MCF 10A (cell line): Measurements from ENCODE around the gene TEX30.

- PRO-cap = no peak
- RRBS = no CpG with 5 or more reads among the region's 18 CpGs
These were observed 43.7 kb downstream of the GGACT start for GRCh38 chr13:100544757-100545368.

- PRO-cap = no peak
- RRBS = no CpG with 5 or more reads among the region's 12 CpGs
These were observed 40.8 kb downstream of the GGACT start for GRCh38 chr13:100547732-100548210.

DNA sequence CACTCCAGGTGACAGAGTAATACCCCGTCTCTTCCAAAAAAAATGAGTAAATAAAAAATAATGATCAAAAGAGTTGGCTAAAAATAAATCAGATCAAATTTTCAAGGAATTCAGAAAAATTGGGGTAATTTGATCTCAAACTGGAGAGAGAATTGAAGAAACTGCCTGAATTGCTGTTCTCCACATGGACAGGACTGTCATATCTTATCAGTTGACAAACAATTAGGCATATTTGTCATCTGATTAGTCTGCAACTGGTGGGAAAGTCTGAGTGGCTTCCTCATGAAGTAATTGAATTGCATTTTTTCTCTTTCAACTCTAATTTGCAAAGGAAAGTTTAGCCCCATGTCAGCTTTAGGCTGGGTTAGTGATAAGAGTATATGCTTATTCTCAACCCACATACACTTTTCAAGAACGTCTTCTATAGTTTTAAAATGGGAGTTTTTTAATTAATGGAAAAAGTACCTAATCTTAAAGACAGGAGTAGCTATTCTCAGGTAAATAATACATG lies 161.2 kb downstream of the FGF14 start:
- PRO-cap = no peak
- RRBS = no CpG with 5 or more reads among the region's 2 CpGs

DNA sequence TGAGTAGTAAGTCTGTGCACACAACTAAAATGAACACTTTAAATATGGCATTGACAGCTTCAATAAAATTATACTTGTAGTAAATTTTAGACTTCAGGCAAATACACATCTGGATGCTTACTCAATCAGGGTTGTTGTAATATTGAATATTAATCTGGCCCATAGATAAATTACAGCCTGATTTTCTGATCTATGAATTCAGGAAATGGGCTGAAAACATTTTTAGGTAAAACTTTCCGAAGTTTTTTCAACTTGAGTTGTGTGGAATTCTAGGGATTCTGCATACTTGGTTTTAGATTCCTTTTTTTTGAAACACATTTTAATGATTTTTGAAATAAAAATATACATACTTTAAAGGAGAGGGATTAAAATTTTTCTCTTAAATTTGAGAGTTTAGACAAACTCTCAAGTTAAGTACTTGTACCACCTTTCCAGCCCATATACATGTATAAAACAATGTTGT lies 145.2 kb downstream of the FGF14 start:
- PRO-cap = no peak
- RRBS = no CpG with 5 or more reads among the region's 1 CpG

DNA sequence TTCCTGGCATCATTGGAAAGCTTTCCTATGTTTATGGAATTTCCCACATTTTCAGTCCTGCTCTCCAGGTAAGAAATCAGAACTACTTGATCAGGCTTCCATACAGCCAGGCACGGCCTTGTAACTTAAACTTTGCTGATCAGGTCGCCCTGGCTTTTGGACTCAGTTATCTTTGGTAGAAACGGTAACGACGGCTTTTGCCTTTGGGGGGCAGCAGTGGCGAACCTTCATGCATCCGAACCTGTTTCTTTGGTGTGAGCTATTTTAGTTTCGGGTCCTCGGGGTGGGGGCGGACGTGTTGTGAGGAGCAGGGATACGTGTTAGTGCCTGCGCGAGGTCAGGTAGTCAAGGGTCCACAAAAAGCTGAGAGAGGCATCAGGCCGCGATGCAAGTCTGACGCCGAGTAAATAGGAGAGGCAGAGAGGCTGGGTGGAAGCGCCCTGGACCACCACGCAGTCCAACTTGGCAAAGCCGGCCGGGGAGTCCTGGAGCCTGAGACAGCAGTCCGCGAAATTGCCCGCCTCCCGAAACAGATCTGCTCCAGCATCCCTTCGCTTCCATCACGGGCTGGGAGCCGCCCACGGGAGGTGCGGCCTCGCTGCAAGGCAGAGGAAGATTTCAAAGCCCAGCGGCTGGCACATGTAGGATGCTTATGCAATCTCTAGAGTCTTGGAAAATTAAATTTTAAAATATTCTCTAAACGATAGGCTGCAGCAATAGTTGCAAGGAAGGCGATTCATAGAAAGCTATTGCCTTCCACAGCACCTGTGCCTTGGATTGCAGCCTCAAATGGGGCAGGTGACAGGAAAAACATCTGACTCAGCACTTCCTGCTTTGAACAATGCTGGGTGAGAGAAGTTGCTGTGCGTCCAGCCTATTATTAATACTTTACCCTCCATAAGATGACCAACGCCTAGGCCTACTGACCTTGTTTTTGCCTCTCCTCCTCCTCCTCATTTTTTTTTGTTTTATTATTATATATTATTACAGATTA lies 4.6 kb upstream of the TPP2 start:
- PRO-cap = bidirectional peak, plus-strand start at position 267 of the sequence, minus-strand start at position 158 of the sequence
- RRBS = no CpG with 5 or more reads among the region's 37 CpGs

DNA sequence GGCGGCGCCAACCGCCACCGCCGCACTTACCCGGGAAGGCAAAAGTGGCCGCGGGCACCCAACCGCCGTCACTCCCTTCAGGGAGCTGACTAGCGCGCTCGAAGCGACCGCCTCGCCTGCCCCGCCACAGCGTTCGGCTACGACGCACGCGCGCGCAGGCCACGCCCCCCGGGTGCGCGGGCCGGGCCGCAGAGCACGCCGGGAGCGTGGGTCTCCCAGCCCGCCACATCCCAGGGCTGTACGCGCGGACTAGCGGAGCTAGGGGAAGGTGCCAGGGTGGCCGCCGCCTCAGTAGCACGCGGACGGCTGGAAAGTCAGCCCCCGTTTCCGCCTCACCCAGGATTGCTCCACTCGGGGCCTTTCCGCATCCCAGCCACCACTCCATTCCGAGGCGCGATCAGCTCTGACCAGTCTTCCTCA lies at the start of gene TEX30:
Gene TEX30 (minus strand): TSS at position 135 of the 420 bp plus-strand sequence.
- PRO-cap = bidirectional peak, plus-strand start at position 191 of the sequence, minus-strand start at position 91 of the sequence
- RRBS = no CpG with 5 or more reads among the region's 51 CpGs

DNA sequence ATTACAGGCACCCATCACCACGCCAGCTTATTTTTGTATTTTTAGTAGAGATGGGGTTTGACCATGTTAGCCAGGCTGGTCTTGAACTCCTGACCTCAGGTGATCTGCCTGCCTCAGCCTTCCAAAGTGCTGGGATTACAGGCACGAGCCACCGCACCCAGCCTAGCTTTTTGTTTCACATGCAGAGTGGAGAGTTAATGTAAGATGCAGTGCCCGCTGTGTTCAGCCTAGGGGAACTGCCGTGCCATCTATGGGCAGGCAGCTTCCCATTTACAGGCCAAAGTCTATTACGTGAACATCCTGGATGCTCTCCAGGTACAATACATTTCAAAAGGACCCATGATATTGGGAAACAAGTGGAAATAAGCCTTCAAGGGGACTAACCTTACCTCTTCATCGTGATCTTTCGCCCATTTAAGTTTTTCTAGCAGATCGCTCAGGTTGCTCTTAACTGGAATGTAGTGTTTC lies 10.1 kb downstream of the POGLUT2 start:
- PRO-cap = no peak
- RRBS = no CpG with 5 or more reads among the region's 9 CpGs

DNA sequence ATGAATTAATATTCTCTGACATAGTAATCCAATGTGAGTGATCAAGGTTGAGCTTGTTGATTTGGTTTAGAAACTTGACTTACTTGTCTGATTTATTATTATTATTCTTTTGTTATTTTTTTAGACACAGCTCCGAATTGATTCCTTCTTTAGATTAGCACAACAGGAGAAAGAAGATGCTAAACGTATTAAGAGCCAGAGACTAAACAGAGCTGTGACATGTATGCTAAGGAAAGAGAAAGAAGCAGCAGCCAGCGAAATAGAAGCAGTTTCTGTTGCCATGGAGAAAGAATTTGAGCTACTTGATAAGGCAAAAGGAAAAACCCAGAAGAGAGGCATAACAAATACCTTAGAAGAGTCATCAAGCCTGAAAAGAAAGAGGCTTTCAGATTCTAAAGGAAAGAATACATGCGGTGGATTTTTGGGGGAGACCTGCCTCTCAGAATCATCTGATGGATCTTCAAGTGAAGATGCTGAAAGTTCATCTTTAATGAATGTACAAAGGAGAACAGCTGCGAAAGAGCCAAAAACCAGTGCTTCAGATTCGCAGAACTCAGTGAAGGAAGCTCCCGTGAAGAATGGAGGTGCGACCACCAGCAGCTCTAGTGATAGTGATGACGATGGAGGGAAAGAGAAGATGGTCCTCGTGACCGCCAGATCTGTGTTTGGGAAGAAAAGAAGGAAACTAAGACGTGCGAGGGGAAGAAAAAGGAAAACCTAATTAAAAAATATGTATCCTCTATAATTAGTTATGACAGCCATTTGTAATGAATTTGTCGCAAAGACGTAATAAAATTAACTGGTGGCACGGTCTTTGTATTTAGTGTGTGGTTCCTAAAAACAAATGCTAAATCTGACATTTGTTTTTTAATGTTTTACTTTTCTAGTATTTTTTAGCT lies 29.6 kb downstream of the ERCC5 start:
- PRO-cap = no peak
- RRBS = no CpG with 5 or more reads among the region's 16 CpGs

DNA sequence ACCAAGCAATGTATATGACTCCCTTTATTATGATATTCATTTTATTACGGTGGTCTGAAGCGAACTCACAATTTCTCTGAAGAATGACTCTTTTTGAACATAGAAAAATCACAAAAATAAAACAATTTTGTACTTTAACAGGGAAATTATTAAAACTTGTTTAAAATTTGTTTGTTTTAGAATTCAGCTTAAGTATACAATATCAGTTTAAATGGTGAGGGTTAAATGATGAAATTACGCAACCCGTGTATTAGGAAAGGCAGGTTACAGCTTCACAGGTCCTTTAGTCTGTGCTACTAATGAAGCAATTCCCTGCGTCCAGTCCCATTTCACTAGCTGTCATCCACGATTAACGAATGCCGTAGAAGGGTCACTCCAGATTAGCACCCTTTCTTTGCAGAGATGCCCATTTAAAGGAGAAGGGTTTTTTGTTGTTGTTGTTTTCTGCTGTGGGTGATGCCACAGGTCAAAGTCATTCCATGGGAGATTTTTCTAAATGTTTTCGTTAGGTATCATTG lies 457.6 kb upstream of the SLC10A2 start:
- PRO-cap = no peak
- RRBS = no CpG with 5 or more reads among the region's 9 CpGs

DNA sequence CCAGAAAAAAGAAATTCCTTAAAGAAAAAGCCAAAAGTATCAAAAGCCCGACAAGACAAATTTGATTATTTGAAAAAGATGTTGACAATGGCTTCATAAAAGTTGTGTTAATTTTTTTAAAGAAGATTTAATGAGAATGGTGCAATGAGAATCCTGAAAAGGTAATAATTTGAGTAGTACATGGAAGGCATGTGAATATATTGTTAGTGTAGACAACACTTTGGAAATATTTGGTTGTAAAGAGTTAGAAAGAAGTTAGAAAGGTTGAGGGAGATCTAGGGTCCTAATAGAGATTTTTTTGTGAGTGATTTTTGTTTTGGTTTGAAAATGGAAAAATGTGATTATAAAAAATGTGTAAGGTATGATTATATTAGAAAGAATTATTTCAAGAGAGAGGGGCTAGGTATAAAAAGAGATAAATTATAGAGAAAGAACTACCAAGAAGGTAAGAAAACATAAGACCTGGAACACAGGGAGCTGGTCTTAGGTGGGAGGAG lies 643.3 kb upstream of the DAOA start:
- PRO-cap = no peak
- RRBS = no CpG with 5 or more reads among the region's 1 CpG

DNA sequence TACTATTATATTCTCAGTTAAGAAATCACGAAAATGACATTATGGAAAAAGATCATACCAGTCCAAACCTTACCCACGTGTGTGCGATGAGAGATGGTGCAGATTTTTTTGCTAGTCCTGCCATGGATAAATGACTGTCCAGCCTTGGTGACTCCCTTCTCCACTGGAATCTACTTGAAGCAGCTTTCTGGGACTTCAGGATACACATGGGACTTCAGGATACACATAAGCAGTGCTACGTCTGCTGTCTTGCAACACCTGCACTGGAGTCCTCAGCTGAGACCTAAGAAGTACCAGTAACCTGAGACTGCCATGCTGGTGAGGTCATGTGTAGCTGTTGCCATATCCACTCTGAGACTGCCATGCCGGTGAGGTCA lies 131.6 kb downstream of the DAOA start:
- PRO-cap = no peak
- RRBS = no CpG with 5 or more reads among the region's 5 CpGs

GRCh38 chr13:106213026-106213296 lies 322.5 kb downstream of the EFNB2 start:
- PRO-cap = no peak
- RRBS = no CpG with 5 or more reads among the region's 3 CpGs

GRCh38 chr13:106376229-106376786 lies 159.2 kb downstream of the EFNB2 start:
- PRO-cap = bidirectional peak, plus-strand start at chr13:106376625, minus-strand start at chr13:106376477
- RRBS = no CpG with 5 or more reads among the region's 11 CpGs

DNA sequence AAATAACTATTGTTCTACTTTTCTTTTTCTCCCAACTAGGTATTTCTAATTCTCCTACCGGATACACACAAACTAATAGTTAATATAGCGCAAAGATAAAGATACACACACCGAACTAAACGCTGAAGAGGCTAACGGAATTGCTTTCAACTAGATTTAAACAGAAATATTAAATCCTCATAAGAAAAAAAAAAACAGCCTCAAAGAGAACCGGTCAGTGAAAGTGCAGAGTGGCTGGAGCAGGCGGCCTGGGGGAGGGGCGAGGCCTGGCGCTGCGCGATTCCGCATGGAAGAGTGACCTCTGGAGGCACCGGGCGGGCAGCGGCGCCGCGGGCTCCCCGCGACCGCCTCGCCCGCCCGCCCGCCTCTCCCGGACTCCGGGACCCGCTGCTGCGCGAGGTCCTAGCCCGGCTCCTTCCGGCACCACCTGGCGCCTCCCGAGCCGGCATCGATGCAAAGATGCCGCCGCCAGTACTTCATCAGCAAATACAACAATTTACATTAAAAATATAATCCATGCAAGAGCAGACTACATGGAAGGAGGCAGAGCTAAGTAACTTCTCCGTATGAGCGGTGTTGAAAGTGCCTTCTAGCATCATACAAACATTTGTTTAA lies 2.4 kb downstream of the EFNB2 start:
- PRO-cap = bidirectional peak, plus-strand start at position 423 of the sequence, minus-strand start at position 378 of the sequence
- RRBS = under 1% methylated on average over 18 of the region's 40 CpGs

DNA sequence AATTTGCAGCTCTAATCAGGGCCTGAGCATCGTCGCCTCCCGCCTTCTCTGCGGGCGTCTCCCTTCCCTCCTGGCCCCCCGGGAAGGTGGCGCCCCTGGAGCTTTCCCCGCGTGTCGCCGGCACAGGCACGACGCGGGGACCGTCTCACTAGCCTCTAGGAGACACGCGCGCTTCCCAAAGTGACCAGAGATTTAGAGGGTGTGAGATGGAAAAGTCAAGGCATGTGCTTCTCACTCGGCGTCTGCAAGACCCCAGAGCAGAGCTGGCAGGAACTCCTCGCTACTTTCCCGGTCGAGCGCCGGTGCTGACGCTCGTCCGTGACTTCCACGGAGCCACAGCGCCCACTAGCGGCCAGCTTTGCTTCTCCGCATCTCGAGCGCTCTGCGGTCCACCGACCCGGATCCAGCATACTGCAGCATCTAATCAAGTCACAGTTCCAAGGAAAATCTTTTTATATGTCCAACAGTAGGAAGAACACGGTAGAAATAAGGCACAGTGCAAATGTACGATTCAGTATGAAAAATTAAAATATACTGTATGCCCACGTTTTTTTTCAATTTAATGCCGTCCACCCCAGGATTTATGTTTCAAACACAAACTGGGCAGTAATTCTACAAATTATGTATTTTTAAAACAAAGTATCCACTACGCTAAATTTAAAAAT lies 947 bp upstream of the EFNB2 start:
- PRO-cap = bidirectional peak, plus-strand start at position 481 of the sequence, minus-strand start at position 304 of the sequence
- RRBS = 1% methylated on average over 20 of the region's 42 CpGs

DNA sequence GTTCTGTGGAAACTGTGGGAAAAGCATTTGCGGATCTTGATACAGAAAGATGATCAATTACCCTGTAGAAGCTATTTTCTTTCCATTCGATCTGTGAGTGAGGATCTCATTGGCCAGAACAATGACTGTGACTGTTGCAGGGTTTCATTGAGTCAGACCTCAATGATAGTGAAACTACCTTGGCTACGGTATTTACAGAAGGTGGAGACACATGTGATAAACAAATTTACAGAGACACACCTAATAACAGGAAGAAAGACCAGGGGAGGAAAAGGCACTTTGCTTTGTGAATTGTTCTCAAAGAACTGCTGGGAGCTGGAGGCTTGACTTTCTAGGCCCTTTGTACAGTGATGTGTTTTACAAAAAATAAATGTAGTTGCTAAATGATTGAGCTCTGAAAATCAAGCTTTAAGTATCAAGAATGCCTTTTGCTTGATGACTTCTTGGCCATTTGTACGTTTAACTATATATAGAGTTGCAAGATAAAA lies 19.9 kb upstream of the ARGLU1 start:
- PRO-cap = no peak
- RRBS = no CpG with 5 or more reads among the region's 4 CpGs

- PRO-cap = no peak
- RRBS = no CpG with 5 or more reads among the region's 8 CpGs
These were observed 122.8 kb upstream of the ARGLU1 start for GRCh38 chr13:106690709-106691222.

GRCh38 chr13:106918941-106920328 lies 351.5 kb upstream of the ARGLU1 start:
- PRO-cap = no peak
- RRBS = no CpG with 5 or more reads among the region's 28 CpGs

GRCh38 chr13:107912807-107913195 lies 45.5 kb upstream of the NALF1 start:
- PRO-cap = no peak
- RRBS = no CpG with 5 or more reads among the region's 2 CpGs

GRCh38 chr13:108243105-108243911 lies 25.1 kb downstream of the ABHD13 start:
- PRO-cap = no peak
- RRBS = no CpG with 5 or more reads among the region's 3 CpGs